Amniotic epithelial cell (primary cell): ENCODE data around the genes MEMO1 and CRIM1.

DNA sequence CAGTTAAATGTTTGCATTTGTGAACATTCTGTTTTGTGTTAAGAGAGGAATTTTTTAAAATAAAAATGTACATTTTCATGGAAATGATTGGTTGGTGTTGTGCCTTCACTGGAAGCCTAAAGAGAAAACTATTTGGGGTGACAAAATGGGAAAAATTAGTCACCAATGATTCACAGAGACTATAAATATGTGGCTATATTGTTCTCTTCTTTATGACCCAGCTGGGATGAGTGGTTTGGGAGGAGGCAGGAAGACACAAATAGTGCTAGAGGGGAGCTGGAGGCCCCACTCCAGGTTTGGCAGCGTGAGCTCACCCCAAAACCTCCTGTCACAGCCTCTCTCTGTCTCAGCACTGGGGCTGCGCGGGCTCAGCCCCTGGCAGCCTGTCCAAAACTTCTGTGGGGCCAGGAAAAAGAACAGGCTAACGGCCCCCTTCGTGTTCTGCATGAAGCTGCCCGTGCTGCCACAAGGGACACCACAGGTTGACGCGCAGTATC is 73.2 kb upstream of the LCLAT1 start:
- RRBS, result no CpG with 5 or more reads among the region's 8 CpGs

GRCh38 chr2:30421431-30422015 is 25.5 kb upstream of the LCLAT1 start:
- RRBS, result no CpG with 5 or more reads among the region's 3 CpGs

GRCh38 chr2:30514489-30515010 is 67.5 kb downstream of the LCLAT1 start:
- RRBS, result no CpG with 5 or more reads among the region's 3 CpGs

- RRBS, result no CpG with 5 or more reads among the region's 6 CpGs
These were observed 142.3 kb downstream of the CAPN13 start for GRCh38 chr2:30664847-30665344.

- RRBS, result 66% methylated on average over 3 of the region's 4 CpGs
These were observed 29.2 kb downstream of the CAPN13 start for GRCh38 chr2:30777963-30778438.

DNA sequence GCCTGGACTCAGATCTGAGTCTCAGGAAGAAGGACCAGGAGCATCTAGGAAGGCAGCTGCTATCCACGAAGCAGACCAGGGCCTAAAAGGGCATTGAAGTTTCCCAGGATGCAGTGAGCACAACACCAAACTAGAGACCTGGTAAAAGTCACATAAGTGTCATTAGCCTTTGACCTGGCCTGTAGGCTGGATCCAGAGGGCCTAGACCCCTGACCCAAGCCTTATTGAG is 127.2 kb upstream of the SRD5A2 start:
- RRBS, result no CpG with 5 or more reads among the region's 1 CpG

DNA sequence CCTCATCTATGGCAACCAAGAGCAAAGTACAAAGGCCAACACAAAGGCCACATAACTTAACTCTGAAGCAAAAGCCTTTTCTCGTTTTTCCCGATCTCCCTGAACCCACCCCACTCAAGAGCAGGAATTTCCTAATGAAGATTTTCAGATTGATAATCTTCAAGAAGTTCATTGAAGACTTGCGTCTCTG is 127.4 kb upstream of the SRD5A2 start:
- RRBS, result no CpG with 5 or more reads among the region's 3 CpGs

DNA sequence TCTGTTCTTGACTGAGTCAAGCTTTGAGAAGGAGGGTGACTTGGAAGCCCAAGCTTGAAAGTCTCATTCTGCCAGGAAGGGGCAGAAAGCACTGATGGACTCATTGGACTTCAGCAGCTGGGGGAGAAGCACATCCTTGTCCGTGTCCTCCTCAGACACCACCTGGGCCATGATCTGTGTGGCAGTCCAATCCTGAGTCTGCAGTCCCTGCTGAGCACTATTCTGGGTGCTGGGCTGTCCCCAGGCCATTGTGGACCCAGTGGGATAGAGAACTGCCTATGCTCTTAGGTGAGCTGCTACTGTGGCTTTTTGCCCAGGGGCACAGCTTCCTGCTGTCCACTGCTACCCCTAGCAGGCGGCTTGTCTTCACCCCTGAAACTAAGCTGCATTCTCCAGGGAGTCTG is 127.7 kb upstream of the SRD5A2 start:
- RRBS, result no CpG with 5 or more reads among the region's 2 CpGs

GRCh38 chr2:32010696-32011934 is at the start of gene MEMO1:
Gene MEMO1, minus strand, starts transcription at chr2:32011008.
- RRBS, result 1% methylated on average over 7 of the region's 58 CpGs

GRCh38 chr2:32201166-32201753 is 35.6 kb downstream of the SLC30A6 start:
- RRBS, result no CpG with 5 or more reads among the region's 6 CpGs

GRCh38 chr2:32359501-32359826 is 2.6 kb downstream of the BIRC6 start:
- RRBS, result no CpG with 5 or more reads among the region's 4 CpGs

DNA sequence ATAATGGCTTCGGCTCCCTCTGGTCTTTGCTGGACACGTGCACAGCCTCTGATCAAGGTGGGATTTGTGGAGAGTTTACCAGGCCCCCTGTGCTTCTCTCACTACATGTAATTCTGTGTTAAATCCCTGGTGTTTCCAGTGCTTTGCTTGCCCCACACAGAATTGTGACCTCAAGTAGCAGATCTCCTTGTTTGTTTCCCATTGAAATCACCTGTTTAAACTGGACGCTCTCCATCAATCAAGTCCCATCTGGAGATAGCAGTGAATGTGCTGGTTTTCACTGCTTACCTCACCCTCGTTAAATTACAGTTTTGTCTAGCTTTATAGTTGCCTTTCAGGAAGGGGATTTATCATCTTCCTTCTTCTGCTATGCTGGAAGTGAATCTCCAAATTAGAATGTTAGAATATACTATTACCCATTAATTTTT is 71.4 kb downstream of the BIRC6 start:
- RRBS, result no CpG with 5 or more reads among the region's 4 CpGs

- RRBS, result no CpG with 5 or more reads among the region's 5 CpGs
These were observed 111.7 kb downstream of the BIRC6 start for GRCh38 chr2:32468457-32468906.

DNA sequence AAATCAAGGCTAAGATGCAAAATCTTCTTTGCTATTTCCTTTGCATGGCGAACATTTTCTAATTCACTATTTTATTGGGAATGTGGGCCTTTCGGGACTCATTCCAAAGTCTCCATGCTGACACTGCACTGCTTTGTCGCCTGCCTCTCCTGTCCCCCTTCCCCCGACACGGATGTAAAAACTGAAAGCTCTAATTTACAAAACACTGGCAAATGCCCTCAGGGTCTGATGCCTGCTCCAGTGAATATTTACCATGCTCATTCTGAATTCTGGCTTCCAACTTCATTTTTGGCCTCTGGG is 14.8 kb upstream of the LTBP1 start:
- RRBS, result no CpG with 5 or more reads among the region's 5 CpGs

GRCh38 chr2:33069633-33070719 is 123.2 kb downstream of the LTBP1 start:
- RRBS, result no CpG with 5 or more reads among the region's 13 CpGs

DNA sequence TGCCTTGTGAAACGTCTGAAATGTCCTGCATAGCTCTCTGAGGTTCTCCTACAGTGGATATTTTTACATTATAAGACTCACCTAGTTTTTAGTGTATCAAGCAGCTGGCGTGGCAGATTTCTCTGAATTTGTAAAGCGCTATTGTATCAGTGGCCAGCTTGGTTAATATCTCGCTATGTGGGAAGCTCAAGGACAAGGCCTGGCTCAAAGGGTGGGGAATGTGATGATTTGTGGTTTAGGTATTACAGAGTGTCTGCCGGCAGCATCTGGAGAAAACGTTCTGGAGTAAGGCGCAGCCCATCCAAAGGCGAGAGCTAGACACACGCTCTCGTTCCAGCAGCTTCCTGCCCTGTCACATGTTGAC is 164.3 kb downstream of the LTBP1 start:
- RRBS, result no CpG with 5 or more reads among the region's 10 CpGs

- RRBS, result no CpG with 5 or more reads among the region's 24 CpGs
These were observed 187.7 kb downstream of the LTBP1 start for GRCh38 chr2:33134096-33135210.

DNA sequence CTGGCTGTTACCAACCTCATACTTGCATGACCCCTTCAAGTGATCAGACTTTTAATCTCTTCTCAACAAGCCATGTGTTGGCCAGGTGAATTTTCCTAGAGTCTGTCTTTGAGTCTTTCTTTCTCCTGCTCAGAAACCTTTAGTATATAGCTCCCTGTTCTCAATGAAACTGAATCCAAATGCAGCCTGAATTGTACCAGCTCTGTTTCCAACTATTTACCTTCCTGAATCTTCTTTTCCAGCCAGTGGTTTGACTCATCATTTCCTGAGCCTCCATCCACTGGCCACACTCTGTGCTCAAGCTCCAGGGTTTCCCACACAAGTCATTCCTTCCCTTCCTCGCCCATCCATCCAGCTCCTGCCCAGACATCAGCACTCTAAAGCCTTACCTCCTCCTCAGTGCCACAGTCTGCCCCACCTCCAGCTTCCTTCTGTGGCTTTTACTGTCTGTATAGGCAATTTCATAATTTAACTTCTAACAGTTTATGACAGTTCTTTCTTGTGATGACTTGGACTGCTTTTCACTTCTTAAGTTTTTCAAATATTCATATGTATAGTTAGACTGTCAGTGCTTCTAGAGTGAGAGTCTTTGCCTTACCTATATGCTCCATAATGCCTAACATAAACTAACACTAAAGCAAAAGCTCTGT is 233.6 kb upstream of the RASGRP3 start:
- RRBS, result no CpG with 5 or more reads among the region's 1 CpG

DNA sequence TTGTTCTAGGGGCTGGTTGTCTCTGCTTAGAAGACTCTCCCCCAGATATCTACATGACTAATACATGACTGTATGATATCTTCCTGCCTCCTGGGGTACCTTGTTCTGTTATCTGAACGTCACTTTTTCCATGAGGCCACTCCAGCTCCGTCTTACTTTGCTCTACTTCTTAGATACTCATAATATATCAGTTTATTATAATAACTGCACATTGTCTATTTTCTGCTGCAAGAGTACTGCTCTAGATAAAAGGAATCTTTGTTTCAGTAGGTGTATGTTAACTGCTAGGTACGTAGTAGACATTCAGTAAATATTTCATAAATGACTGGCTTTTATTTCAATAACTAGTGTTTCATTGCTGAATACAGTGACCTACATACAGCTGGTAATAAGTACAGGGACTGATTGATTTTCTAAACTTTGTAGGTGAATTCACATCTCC is 791.7 kb upstream of the FAM98A start:
- RRBS, result no CpG with 5 or more reads among the region's 3 CpGs

GRCh38 chr2:36355653-36356662 is at the start of gene CRIM1:
Gene CRIM1, plus strand, starts transcription at chr2:36355778.
- RRBS, result 3% methylated on average over 41 of the region's 125 CpGs